ENCODE results near the genes BBOX1, KCNA4 and MPPED2.

DNA sequence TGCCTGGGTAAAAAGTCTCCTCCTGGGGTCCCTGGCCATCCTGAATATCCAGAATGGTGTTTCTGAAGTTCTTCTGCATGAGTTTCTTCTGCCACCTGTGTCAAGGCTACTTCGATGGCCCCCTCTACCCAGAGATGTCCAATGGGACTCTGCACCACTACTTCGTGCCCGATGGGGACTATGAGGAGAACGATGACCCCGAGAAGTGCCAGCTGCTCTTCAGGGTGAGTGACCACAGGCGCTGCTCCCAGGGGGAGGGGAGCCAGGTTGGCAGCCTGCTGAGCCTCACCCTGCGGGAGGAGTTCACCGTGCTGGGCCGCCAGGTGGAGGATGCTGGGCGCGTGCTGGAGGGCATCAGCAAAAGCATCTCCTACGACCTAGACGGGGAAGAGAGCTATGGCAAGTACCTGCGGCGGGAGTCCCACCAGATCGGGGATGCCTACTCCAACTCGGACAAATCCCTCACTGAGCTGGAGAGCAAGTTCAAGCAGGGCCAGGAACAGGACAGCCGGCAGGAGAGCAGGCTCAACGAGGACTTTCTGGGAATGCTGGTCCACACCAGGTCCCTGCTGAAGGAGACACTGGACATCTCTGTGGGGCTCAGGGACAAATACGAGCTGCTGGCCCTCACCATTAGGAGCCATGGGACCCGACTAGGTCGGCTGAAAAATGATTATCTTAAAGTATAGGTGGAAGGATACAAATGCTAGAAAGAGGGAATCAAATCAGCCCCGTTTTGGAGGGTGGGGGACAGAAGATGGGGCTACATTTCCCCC, 750 bp downstream of the FIBIN start:
- PRO-cap: no peak

DNA sequence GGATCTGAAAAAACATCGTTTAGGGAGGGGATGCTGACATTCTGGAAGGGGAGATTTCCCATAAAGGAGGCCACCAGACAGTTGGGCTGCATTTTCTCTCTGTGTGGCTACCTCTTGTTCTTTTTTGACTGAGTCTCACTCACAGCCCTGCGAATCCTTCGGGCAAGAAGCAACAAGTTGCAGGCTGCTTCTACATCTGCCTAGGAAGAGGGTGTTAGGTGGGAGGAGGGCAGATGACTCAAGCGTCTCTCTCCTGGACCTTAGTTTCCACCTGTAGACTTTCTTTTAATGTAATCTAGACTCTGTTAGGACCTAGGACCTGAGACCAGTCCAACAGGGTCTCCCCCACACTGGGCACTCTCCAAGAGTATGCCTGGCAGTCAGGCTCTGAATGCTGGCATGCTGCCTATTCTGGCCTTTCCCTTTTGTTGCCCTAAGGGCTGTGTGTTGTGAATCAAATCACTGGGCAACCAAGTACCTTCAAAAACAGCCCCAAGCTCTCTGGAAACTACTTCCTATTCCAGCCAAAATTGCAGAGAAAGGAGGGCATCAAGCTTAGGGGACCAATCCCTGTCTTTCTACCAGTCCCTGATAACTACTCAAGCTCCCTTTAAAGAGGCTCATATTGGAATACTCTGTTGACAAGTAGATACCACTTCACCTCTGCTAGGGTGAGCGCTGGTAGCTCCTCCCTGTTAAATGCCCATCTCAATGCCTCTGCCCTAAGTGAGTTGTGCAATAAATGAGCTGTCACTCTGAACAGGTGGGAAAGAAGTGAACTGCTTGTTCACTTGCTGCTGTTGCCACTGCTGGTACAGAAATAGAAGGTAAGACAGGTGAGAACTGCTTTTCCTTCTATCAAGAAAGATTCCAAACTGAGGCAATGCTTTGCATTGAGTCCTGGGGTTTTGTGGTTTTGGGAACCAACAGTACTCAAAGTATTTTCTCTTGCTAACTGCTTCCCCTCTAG, at the start of gene BBOX1:
TSS of gene BBOX1 (plus strand) at position 623 of the 970 bp plus-strand sequence.
- PRO-cap: no peak

DNA sequence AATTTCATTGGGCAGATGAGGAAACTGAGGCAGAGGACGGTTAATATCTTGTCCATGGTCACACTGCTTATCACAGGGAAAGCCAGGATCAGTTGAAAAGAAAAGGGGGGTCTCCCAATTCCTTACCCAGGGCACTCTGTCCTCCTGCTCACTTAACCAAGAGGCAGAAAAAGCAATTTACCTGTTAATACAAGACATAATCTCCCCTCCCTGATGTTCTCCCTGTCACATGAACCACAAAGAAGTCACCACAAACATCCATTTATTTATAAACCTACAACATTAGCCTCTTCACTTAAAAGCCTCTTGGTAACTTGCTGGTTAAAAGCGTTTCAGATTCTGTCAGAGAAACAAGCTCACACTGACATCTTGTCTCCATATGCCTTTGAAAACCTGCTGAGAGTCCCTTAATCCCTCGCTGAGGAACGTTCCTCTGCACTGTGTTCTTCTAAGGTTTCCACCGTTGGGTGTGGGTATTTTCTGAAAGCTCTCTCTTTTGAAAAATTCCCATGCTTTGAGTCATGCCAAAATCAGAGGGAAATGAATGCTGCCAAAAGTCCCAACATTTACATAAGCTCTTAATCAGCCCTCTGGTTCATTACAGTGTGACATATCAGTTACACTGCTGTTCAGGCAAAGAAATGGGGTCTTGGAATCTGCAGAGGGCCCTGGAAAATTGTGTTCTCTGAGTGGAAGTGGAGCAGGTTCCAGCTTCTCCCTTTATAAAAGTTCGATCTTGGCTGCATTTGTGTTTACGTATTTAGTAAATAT, 149.8 kb downstream of the CCDC34 start:
- PRO-cap: no peak

DNA sequence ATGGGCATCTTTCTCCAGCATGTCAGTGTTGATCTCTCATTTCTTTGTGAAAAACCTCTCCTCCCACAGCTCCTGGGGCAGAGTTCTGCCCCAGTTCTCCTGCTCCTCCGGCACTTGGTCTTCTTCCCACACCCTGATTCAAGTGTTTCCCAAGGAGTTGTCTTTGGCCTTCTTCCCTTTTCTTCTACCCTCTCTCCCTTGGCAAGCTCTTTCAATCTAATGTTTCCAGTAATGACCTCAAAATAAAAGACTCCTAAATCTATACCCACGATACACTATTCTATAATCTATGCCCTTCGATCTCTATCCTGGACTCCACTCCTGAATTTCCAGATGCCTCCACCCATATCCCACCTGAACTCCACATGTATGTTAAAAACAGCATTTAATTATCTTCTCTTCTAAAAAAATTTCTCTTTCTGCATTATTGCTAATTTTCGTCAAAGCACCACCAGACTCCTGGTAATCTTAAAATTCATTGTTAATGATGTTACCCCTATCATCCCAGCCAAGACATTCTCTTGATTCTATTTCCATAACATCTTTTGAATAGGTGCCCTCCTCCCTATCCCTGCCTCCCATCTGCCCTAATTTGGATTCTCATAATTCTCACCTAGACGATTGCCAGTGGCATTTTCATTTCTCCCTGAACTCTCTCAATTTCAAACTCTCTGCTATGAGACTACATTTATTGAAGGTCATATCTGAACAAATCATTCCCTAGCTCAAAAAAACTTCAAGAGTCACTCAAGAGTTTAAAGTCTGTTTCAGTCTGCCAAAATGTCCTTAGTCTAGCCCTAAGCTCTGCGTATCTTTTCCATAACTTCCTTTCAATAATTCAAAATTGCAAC, 42.4 kb upstream of the CCDC34 start:
- PRO-cap: no peak

- PRO-cap: no peak
Observed at GRCh38 chr11:27408338-27408793, 45.4 kb upstream of the CCDC34 start.

DNA sequence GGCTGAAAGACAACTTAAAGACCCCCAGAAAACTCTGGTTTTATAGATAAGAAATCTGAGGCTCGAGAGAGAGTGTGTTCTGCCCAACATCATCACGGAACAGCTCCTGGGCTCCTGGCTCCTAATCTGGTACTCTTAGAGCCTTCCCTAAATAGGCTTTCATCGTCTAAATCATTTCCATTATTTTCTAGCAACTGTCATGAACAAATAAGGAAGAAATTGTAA, 1.7 kb upstream of the LGR4 start:
- PRO-cap: no peak

- PRO-cap: no peak
Observed at GRCh38 chr11:27634767-27635227, 65.5 kb downstream of the BDNF start.

DNA sequence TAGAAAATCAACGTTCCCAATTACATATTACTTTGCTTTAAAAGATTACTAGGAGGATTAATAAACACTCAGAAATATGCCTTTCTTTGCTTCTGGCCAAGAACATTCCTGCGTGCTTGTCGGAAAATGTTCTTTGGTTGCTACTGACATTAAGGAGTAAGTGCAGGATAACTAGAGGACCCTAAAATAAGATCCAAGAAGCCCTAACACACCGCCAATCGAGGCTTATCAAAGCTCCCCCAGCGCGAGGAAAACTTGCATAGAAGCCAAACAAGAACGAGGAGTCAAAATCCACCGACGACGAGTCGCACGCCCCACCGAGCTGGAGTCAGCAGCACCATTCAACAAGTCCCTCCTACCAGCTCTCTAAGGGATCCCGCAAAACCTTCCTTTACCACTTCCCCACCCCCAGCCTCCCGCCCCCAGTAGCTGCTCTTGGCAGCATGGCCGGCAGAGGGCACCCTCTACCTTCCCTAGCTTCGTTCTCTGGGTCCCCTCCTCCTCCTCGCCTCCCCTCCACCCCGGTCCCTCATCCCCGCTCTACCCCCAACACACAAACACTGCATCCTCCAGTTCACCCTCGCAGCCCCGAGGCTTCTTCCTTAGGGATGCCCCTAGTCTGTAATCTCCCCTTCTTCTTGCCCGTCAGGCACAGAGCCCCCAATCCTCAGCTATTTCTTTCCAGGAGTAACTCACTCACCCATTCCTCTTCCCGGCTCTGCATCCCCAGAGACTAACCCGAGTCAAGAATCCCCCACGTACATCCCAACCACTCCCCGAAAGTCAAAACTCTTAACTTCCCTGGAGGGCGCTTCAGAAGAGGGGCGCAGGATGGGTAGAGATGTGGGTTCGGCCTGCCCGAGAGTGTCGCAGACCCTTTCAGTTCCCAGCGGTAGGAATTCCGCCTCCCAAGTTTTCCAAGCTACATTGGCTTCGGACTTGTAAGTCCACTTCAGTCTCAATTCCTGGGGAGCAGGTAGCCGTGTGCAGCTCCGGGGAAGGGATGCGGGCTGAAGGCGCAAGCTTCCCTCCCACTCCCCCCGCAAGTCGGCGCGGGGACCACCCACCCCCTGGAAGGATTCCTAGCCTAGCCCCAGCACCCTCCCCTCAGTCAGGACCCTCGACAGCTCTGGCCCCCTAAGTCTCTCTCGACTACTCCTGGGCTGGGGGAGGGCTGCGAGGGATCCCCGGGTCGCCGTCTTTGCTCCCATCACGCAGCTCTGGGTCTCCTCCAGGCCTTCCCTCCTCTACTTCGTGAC, 1.1 kb downstream of the BDNF start:
- PRO-cap: no peak

DNA sequence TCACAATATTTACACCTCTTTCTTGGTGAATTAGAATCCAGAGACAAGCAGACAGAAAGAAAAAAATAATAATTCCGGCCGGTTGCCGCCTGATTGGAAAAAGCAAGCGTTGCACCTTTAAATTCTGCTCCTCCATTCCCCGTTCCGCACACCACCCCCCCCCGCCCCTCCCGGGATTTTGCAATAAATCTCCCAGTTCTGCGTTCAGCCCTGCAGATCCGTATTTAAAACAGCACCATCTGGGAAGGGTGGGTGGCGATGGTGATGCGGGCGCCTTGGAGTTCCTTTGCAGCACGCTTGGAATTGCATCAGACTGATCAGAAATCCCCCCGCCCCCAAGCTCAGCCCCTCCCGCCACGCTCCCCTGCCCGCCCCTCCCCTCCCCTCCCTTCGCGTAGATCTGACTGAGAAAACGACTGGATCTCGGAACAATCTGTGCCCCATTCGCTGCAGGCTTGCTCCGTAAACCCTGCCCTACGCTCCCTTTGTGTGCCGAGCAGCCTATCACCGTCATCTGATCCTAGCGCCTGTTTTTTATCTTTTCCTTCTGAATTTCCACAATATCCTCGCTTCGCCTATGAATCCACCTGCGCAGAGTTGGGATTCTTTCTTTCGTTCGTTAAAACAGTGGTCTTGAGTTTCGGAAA, 18.1 kb upstream of the BDNF start:
- PRO-cap: no peak

- PRO-cap: no peak
Observed at GRCh38 chr11:28158717-28159701, 50.8 kb downstream of the METTL15 start.

DNA sequence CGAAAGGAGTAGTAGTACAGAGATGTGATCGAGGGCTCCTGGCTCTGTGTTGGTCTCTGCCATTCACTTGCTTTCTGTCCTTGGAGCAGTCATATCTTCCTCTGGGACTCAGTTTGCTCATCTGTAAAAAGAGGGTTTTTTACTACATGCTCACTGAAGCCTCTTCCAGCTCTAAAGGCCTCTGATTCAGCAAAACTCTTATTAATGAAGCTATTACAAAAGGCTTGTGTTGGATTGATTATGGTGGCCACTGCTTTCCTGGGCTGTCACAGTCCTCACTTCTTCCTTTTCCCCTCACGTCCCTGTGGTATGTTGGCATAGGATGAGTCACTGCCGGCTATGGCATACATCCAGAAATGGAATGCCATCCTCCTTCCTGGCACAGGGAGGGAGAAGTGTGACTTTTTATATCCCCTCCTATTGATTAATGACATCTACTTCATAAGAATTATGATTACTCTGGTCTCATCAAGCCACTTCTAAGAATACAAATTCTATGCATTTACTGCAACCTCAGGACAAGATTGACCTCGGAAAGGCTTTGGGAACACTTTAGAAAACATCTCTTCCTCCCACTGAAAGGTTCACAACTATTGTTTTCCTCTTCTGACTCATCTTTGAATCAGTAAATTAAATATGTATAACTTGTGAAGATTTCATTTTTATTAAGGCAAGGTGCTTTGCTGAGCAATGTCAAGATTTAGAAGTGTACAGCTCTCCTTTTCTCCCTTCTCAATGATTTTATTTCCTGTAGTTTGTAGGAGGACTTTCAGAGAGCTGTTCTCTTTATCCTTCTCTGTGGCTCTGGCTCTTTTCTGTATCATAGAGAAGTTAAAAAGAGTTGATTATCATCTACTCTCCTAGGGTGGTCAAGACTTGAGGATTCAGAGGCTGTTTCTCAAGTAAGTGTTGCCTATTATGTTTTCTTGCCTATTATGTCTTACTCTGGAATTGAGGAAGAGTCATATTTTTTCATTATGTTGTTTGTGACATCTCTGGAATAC, 594.0 kb downstream of the METTL15 start:
- PRO-cap: no peak

GRCh38 chr11:28836029-28836995, 728.1 kb downstream of the METTL15 start:
- PRO-cap: no peak

DNA sequence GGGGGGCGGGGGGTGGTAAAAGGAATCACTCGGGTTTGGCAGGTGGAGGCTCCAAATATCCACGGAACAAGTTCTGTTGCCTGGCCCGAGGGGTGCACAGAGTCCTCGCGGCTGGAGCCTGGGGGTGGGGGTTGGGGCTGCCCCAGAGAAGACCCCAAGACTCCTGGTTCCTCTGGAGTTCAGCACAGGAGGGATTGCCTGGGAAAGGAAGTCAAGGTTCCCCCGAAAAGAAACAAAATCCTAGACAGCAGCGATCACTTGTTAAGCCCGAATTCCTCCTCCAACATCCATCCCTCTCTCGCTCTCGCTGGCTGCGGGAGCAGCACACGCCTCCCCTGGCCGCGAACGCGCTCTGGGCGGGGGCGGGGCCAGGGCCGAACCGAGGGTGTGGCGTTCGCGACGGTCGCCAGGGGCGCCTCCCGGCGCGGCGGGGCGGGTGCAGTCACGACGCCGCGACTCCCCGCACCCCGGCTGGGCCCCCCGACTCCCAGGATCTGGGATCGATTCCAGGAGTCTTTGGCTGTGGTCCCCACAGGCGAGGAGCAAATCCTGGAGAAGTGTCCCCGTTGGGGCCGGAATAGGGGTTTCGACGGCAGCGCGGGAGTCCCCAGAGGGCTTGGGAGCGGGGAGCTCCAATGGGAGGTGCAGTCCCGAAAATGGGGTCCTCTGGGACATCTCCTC, at the start of gene KCNA4:
TSS of gene KCNA4 (minus strand) at position 354 of the 681 bp plus-strand sequence.
- PRO-cap: no peak

DNA sequence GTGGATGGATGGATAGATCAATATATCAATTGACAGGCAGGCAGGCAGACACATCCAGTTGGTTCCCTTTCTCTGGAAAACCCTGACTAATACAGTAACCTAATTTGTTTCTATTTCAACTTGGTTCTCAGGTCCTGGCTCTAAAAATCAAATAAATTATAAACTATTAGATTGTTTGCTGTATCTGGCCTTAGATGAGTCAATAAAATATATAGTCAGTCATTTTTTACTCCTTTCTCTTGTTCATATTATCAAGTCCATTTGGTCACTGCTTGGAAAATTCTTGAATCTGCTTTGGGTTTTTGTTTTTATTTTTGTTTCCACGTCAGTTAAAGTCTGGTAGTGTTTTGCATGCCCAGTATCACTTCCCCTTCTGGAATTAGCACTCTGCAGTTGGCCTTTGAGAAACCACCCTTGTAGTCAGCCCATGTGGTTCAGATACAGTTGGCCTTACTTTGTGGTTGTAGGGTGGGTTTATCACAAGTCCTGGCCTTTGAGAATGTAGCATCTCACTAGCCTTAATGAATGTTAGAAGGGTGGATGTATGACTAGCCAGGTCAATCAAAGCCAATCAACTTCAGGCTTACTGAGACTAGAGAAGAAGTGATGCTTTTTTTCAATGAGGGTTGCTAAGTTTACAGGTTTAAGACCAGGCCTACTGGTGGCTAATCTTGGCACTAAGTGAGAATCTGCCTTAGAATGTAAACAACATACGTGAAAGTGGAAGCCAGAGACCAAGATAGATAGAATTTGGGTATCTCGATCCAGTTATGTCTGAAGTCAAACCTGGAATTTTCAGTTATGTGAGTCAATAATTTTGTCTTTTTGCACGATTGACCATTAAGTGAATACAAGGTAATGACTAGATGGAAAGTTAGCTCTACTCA, 19.8 kb downstream of the ARL14EP start:
- PRO-cap: no peak

DNA sequence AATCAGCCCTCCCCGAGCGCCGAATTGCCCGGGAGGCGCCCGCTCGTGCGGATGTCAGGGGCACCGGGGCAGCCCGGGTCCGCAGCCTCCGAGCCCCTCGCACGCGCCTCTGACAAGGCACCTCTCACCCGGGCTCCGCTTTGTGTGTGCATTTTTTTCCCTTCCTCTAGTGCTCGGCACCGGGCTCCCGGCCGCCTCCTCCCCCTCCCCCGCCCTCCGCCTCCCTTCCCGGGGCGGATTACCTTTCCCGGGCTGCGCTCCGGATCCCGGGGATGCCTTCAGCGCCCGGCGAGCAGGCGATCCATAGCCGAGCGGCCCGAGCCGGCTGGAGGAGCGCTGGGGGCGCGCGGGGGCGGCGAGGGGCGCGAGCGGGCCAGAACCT, 362 bp downstream of the MPPED2 start:
- PRO-cap: unidirectional peak, minus-strand start at position 211 of the sequence

DNA sequence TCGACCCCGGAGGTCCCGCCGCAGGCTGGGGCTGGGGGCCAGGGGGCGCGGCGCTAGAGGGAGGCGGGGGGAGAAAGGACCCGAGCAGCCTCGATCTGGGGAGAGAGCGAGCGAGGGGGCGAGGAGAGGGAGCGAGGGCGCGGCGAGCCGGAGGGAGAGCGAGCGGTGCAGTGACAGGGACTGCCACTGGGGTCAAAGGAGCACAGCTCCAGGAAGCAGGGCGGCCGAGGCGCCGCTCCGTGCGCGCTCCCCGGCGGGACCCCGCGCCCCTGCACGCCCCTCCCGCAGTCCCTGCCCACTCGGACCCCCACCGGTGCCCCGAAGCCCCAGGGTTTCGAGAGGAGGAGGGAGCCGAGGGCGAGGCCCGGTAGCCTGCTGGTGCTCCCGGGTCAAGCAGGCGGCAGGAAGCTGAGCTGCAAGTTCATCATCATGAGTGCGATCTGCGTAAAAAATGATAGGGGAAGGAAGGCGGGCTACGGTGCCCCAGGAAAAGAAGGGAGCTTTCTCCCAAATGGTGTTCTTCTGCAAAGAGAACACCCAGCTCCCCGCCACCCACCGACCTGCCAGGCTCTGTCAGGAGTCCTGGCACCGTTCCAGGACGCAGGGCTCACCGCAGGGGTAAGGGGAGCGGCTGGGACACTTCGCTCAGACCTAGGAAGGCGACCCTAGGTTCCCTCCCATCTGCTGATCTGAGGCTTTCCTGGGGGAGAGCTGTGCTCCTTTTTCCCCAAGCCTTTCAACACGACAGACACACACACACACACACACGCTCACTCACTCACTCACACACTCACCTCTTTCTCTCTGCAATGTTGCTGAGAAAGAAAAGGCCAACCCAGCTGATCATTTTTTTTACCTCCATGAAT, at the start of gene MPPED2:
TSS of gene MPPED2 (minus strand) at position 172 of the 866 bp plus-strand sequence.
- PRO-cap: no peak

DNA sequence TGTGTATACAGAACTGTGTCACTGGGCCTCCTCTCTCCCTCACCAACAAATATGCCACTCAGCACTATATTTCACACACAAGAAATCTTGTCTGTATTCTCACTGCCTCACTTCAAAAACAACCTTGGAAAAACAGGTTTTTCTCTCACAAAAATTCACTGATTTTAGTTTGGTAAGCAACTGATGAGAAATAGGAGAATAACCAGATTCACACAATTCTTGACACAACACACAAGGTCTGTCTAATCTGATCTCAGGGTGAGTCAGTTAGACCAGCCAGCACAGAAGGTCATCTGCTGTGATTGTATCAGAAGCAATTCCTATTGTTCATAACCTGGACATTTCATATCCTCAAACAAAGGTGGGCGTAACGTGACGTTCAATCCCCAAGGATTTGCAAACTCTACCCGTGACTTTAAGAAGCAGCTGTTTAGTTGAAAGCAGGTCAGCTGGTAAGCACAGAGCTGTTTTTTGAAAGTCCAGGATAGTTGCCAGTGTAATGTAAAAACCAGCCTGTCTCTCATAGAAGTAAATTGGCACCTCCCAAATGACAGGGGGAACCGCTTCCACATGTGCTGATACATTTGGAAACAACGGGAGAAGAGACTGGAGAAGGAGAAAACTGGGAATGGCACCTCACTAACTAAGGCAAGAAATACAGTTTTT, 385.1 kb downstream of the DCDC1 start:
- PRO-cap: no peak

DNA sequence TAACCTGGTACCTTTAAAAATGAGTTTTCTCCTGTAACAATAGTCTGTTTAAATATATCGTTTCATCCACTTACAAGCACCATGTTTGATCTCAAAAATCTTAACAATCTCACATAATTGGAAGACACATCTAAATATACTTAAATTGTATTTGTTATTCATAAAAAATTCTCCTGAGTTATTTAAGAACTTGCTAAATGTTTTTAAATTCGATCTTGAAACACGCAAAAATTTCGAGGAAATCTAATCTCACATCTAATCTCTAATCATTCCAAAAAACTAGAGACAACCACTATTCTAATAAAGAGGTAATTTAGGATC, 19.7 kb downstream of the IMMP1L start:
- PRO-cap: no peak

GRCh38 chr11:31798547-31798907, 12.6 kb downstream of the PAX6 start:
- PRO-cap: no peak

- PRO-cap: no peak
Observed at GRCh38 chr11:31811567-31812218, 571 bp upstream of the PAX6 start.